Cytotoxic T cell (primary cell): ENCODE data around the gene OTOP2.

- PRO-cap, 2 experiments: no peak in any of the 2 experiments
Measured at GRCh38 chr17:74763231-74763828, 12.8 kb downstream of the NAT9 start.

- PRO-cap, 2 experiments: no peak in any of the 2 experiments
Measured at GRCh38 chr17:74763829-74764551, 12.2 kb downstream of the NAT9 start.

DNA sequence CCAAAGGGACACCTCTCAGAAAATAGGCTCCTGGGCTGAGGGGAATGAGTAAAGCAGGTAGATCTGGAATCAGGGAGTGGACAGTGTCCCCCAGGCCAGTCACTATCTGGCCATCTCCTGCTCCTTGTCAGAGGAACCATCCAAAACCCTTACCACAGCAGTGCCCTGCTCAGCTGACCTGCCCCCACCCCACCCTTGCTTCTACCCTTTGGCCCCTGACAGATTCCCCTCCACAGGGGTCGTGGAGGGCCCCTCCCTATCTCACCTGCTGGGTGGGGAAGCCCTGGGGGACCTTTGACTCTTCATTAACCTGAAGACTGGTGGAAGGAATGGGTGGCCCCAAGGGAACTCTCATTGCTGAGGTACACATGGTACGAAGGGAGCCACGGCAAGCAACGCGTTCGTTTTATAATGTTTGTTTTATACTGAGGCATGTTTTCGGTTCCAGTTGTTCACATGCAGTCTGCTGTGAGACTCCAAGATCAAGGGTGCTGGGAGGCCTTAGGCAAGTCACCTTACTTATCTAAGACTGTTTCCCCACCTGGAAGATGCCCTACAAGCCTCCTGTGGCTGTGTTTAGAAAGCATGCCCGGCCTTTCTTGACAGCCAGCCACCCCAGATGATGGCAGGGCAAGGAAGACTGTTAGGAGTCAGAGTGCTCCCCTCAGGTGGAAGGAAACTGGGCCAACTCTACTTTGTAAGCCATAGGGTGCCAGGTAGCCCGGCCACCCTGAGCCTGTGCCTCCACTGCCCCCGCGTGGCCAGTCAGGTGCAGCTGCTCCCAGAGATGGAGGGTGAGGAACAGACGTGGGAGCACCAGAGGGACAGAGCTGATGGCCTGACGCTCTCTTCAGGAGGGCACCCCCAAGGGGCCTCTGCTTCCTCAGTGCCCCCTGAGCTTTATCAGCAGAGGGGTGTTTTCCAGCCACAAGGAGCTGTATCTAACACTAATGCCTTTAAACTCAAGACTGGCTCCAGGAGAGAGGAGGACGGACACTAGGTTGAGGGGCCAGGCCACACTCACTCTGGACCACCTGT lies 5.7 kb downstream of the NAT9 start:
- PRO-cap, 2 experiments: peak in 2 of 2 experiments; most common plus-strand start position 311 of the sequence (in 2)

DNA sequence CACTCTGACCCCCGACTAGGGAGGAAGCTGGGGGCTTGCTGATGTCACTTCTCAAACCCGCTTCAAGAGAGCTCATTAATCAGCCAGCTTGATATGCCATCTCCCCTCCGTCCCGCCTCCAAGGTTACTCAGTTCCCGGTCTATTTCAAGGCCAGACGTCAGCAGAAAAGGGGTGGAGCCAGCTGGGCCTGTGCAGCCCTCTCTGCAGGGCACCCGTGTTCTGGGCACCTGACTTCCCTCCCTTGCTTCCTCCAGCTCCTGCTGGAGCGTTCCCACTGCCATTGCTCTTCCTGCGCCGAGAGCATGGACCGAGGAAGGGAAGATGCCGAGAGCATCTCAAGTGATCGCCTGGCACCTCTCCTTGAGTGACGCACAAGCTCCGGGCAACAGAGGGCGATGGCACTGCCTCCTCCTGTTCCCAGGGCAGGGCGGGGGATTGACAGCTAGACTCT lies 29.2 kb downstream of the TMEM104 start:
- PRO-cap, 2 experiments: no peak in any of the 2 experiments

GRCh38 chr17:74812612-74813518 lies 36.6 kb downstream of the TMEM104 start:
- PRO-cap, 2 experiments: no peak in any of the 2 experiments

GRCh38 chr17:74827614-74828214 lies 32.0 kb downstream of the GRIN2C start:
- PRO-cap, 2 experiments: no peak in any of the 2 experiments

- PRO-cap, 2 experiments: no peak in any of the 2 experiments
Measured at GRCh38 chr17:74924017-74924464, at the start of gene OTOP2. OTOP2 (plus strand) TSS chr17:74924273.

GRCh38 chr17:74936361-74936837 lies 701 bp downstream of the OTOP3 start:
- PRO-cap, 2 experiments: no peak in any of the 2 experiments

GRCh38 chr17:74982740-74983155 lies 4.7 kb upstream of the CDR2L start:
- PRO-cap, 2 experiments: no peak in any of the 2 experiments

- PRO-cap, 2 experiments: no peak in any of the 2 experiments
Measured at GRCh38 chr17:75047755-75048112, 709 bp downstream of the KCTD2 start.

DNA sequence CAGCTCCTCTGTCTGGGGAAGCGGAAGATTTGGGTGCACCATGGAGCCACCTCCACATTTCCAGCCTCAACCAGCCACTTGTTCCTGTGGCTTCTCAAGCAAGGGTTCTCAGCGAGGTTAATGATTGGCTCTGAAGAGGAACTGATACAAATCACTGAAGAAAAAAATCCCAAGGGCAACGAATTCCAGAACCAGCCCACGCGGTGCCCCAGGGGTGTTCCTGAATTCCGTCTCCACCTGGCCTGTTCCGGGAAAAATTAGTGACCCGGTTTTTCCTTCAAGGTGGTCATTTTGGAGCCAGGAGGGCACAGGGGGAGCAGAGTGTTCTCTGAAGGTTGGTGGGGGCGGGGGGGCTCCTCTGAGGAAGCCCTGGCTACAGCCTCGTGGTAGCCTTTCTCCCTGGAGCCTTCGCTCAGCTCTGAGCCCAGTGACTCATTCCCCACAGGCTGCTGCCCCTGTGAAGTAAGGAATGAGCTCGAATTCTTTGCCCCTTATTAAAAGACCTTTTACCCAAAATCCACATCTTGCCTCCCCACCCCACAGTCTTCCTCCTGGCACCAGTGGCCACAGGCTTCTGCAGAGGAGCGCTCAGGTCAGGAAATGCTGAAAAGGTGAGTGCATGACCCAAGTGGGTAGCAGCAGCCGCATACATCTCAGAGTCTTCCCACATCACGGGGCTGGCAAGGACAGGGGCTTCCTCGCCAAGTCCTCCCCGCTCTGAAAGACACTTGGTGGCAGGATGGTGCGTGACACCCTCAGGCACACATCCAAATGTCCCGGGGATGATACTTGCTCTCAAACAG lies 9.0 kb upstream of the SLC16A5 start:
- PRO-cap, 2 experiments: no peak in any of the 2 experiments

DNA sequence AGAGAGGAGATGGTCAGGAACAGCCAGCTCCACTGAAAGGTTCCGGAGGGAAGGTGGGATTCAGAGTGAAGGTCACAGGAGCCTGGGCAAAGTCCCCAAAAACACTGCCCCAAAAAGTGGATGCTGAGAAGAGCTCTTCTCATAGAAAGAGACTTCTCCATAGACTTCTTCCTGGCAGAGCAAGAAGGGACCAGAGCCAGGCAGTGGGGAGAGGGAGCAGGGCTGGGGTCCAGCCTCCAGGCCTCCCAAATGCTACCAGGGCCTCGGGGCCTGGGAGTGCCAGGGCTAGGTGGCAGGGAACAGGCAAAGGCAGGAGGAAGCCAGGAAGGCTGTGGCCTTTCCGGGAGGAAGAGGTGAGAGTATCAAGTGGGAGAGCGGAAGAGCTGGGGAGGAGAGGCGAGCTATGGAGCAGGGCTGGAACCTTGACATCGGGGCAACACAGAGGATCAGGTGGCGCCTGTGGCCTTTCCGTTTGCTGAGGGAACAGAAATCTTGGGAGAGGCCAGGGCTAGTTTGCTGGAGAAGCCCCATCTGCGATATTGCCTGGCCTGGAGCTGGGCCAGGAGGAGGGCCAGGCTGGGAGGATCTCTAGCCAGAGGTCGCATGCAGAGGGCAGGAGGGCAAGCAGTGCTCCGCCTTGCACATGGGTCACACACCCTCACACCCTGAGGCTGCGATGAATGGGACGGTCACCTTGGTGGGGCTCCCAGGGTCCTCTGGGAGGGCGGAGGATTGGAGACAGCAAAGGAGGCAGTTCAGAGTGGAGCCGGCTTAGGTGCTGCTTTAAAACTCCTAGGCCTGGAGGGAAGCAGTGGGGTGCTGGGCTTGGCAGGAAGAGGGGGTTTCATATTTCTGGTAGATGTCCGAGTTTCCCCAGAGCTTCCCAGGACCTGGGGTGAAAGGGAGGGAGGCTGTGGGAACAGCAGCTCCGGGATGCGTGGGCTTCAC lies 3.3 kb downstream of the SLC16A5 start:
- PRO-cap, 2 experiments: no peak in any of the 2 experiments

- PRO-cap, 2 experiments: no peak in any of the 2 experiments
Measured at GRCh38 chr17:75109052-75109614, 636 bp upstream of the ARMC7 start.

GRCh38 chr17:75153140-75154025 lies 929 bp downstream of the JPT1 start:
- PRO-cap, 2 experiments: no peak in any of the 2 experiments

GRCh38 chr17:75266545-75267192 lies 4.4 kb downstream of the MIF4GD start:
- PRO-cap, 2 experiments: no peak in any of the 2 experiments

GRCh38 chr17:75308982-75309869 lies 20.0 kb upstream of the SLC25A19 start:
- PRO-cap, 2 experiments: no peak in any of the 2 experiments

GRCh38 chr17:75363898-75364971 lies 41.2 kb downstream of the GRB2 start:
- PRO-cap, 2 experiments: no peak in any of the 2 experiments

- PRO-cap, 2 experiments: no peak in any of the 2 experiments
Measured at GRCh38 chr17:75511516-75512615, 3.5 kb downstream of the CASKIN2 start.

DNA sequence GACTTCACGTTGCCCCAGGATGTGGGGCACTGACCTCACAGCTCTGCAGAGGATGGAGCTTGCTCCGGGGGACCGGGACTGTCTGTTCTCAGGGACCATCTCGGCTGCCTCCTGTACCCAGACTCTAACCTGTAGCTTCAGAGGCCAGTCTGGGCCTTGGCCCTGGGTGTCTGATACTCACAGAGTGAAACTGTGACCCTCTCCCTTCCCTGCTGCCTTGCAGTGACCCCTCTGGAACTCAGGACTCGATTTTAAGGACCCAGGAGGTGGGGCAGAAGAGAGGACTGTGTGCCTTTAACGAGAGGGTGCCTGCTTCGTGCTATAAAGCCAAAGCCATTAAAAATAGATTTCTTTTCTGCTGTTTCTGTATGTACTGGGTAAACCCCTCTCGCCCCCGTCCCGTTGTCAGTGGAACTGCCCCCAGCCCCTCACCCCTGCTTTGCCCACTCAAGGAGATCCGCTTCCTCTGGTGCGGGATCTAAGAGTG lies 1.1 kb upstream of the LLGL2 start:
- PRO-cap, 2 experiments: no peak in any of the 2 experiments

DNA sequence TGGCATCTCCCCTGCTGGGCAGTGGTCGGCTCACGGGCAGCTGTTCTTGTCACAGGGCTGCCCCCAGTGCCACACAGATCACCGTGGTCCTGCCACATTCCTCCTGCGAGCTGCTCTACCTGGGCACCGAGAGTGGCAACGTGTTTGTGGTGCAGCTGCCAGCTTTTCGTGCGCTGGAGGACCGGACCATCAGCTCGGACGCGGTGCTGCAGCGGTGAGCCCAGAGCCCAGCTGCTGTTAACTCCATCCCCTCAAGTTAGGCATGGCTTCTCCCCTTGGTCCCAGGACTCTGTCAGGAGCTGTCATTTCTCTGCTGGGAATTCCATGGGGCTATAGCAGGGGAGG lies 28.4 kb upstream of the MYO15B start:
- PRO-cap, 2 experiments: no peak in any of the 2 experiments